Hepatocyte (in vitro differentiated cells and primary cell): ENCODE measurements around a stretch of chr17.

- RAMPAGE, long total RNA, result no peak
- RRBS, result no CpG with 5 or more reads among the region's 32 CpGs
Observed at GRCh38 chr17:38604441-38605107, 1.2 kb downstream of the SRCIN1 start.

GRCh38 chr17:38732646-38733458 is 2.7 kb downstream of the CISD3 start:
- RAMPAGE, long total RNA, result no peak
- RRBS, result no CpG with 5 or more reads among the region's 10 CpGs

GRCh38 chr17:38733459-38734089 is 3.4 kb downstream of the CISD3 start:
- RAMPAGE, long total RNA, result no peak
- RRBS, result no CpG with 5 or more reads among the region's 6 CpGs

GRCh38 chr17:38743530-38744197 is 4.5 kb downstream of the PCGF2 start:
- RAMPAGE, long total RNA, result no peak
- RRBS, result no CpG with 5 or more reads among the region's 5 CpGs

- RAMPAGE, long total RNA, result no peak
- RRBS, result no CpG with 5 or more reads among the region's 41 CpGs
Observed at GRCh38 chr17:38852424-38853587, 715 bp downstream of the RPL23 start.

DNA sequence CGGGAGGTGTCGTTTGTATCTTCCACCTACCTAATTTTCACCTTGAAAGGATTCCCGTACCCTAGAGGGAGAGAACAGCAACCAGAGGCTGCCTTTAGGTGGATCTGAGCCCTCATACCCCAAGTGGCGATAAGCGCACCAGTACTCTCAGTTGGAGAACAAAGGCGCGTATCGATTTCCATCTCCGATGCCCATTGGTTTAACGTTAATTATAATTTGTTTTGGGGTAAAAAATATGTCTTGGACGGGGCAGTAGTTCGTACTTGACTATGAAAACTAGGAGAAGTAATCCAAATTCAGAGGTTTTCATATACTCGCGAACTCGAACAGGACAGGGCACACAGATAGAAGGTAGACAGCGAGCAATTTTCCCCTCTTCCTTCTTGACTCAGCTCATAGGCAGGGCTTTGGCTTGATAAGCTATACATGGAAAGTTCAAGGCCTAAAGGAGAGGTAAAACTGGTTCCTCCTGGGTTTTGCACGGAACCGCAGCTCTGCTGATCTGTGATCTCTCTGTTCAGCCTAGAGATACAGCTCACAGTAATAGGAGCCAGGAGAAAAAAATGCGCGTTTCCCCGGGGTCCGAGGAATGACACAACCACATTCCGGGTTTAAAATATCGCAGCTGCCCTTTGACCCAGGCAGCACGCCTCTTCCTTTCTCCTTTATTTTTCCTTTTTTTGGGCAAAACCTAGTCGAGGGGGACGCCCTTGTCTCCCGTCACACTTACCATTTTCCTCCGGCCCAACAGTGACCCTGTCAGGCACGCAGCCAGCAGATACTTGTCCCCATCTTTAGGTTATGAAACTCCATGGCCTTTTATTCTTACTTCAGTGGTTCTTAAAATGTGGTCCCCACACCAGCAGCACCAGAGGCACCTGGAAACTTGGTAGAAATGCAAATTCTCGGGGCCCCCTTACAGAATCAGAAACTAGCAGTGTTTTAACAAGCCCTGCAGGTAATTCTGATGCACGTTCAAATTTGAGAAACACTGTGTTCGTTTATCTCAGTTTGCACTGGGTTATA is 1.8 kb upstream of the LASP1 start:
- RAMPAGE, long total RNA, result no peak
- RRBS, result no CpG with 5 or more reads among the region's 33 CpGs

DNA sequence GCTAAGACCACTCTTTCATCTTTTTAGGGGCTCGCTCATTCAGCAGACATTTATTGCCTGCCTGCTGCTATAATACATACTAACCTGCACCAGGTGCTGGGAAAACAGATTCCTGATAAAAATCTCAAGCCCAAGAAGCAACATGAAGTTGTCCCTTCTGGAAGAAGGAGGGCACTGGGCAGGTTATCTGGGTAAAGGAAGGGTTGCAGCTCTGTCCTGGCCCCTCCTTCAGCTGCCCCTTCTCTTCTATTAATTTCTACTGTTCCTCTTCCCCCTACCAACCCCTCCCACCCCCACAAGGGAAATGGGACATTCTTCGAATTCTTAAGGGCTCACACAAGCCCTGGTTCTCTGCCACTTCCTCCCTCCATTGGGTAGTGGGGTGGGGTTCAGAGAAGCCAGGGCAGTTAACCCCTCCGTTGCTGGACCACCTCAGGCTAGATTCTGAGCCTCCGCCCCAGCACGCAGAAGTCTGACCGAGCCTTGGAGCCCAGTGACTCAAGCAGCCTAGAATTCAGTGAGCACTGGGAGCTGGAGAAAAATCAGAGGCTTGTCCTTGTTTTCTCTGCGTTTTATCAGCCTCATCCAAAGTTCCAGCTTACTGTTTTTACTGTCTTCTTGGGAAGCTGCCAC is 10.0 kb downstream of the LASP1 start:
- RAMPAGE, long total RNA, result no peak
- RRBS, result no CpG with 5 or more reads among the region's 7 CpGs

- RAMPAGE, long total RNA, result no peak
- RRBS, result no CpG with 5 or more reads among the region's 6 CpGs
Observed at GRCh38 chr17:38897729-38898077, 27.8 kb downstream of the LASP1 start.

- RAMPAGE, long total RNA, result no peak
- RRBS, result no CpG with 5 or more reads among the region's 6 CpGs
Observed at GRCh38 chr17:38921489-38921768, 45.8 kb downstream of the FBXO47 start.

GRCh38 chr17:39057697-39058145 is 90.5 kb upstream of the FBXO47 start:
- RAMPAGE, long total RNA, result no peak
- RRBS, result 86% methylated on average over 2 of the region's 11 CpGs

GRCh38 chr17:39094433-39095248 is 56.8 kb downstream of the PLXDC1 start:
- RAMPAGE, long total RNA, result no peak
- RRBS, result no CpG with 5 or more reads among the region's 13 CpGs

GRCh38 chr17:39110294-39111132 is 40.9 kb downstream of the PLXDC1 start:
- RAMPAGE, long total RNA, result no peak
- RRBS, result no CpG with 5 or more reads among the region's 20 CpGs

GRCh38 chr17:39131734-39132288 is 19.6 kb downstream of the PLXDC1 start:
- RAMPAGE, long total RNA, result no peak
- RRBS, result no CpG with 5 or more reads among the region's 6 CpGs

DNA sequence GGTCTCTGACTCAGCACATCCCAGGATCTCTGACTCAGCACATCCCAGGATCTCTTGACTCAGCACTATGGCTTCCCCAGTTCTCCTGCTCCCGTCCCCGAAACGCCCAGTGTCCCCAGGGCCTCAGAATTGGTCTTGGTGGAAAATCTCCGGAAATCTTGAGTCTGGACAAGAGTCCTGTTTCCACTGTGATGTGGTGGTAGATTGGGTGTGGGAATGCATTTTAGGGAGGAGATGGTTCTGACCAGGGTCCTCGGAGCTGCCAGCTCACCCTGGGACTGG is 19.2 kb downstream of the PLXDC1 start:
- RAMPAGE, long total RNA, result no peak
- RRBS, result no CpG with 5 or more reads among the region's 5 CpGs

DNA sequence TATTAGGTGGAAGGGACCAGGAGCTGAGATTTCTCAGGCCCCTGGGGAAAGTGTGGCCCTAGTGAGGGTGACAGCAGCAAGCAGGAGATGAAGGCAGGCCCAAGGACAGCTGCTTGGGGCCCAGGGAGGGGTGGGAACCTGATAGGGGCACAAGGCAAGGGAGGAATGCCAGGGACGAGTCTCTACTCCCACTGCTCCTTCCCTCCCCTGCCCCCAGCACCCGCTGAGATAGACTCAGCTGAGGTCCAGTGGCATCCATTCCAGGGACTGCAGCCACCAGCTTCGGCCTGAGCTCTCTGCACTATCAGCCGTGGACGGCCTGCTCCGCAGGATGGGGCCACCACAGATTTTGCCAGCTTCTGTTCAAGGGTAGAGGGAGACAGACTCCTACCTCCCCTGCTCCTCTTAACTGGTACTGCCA is 5.7 kb downstream of the CACNB1 start:
- RAMPAGE, long total RNA, result no peak
- RRBS, result no CpG with 5 or more reads among the region's 6 CpGs

DNA sequence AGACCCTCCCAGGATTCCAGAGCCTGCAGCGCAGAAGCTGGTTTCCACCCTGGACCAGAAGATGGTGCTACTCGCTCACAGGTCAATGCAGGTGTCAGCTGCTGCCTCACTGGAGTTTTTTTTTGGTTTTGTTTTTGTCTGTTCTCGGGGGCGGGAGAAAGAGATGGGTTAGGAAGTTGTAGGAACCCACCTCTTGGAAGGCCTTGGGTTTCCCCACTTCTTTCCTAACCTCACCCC is 6.9 kb downstream of the RPL19 start:
- RAMPAGE, long total RNA, result no peak
- RRBS, result no CpG with 5 or more reads among the region's 4 CpGs

DNA sequence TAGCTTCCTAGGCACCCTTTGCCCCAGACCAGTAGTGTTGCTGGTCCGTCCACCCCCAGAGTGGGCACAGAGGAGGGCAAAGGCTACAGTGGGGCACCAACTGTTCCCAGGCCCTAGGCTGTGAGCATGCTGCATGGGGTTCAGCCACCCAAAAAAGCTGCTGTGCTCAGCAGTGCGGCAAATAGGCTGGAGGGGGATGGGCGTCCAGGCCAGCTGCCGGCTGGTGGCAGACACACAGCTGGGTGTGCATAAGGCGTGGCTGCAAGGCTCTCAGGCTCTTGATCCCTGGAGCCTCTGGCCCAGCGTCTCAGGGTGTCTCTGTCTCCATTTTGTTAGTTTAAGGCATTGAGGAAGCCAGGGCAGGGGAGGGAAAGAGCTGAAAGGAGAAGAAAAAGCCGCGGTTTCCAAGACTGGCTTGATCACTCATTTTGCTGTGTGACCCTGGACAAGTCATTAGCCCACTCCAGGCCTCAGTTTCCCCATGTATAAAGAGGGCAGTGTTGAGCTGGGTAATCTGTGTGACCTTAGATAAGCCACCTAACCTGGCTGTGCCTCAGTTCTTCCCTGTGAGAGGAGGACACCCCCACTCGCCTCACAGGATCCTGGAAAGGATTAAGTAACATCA is 8.9 kb downstream of the RPL19 start:
- RAMPAGE, long total RNA, result no peak
- RRBS, result no CpG with 5 or more reads among the region's 9 CpGs

- RAMPAGE, long total RNA, result no peak
- RRBS, result no CpG with 5 or more reads among the region's 5 CpGs
Observed at GRCh38 chr17:39334956-39335425, 66.4 kb downstream of the FBXL20 start.

DNA sequence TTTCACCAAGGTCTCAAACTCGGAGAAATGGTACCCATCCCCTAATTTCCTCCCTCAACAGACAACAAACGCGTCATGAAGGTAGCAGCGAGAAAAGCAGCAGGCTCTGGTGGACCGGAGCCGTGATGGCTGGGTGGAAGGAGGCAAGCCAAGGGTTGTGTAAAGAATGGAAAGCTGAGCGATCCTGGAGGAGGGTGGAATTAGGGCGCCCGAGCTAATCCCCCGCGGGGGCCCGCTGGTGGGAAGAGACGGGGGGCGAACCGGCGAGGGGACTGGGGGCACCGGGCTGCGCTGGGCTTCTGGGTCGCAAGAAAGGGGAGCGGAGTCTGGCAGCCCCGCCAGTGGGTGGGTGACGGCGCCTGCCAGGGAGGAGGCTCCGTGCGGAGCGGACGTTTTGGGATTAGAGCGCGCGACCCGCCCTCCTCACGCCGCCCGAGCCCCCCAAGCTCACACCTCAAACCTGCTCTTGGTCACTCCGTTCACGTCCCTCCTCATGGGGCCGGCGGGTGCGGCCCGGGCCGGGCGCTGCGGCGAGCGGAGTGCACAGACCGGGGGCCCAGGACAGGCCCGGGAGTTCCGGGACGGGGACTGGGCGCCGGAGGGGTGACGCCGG is 412 bp downstream of the FBXL20 start:
- RAMPAGE, long total RNA, result no peak
- RRBS, result no CpG with 5 or more reads among the region's 53 CpGs

GRCh38 chr17:39544481-39544868 is 63.2 kb downstream of the NEUROD2 start:
- RAMPAGE, long total RNA, result no peak
- RRBS, result no CpG with 5 or more reads among the region's 15 CpGs